Fibroblast of villous mesenchyme (primary cell): ENCODE measurements around the genes GRIP1 and SLC35E3.

DNA sequence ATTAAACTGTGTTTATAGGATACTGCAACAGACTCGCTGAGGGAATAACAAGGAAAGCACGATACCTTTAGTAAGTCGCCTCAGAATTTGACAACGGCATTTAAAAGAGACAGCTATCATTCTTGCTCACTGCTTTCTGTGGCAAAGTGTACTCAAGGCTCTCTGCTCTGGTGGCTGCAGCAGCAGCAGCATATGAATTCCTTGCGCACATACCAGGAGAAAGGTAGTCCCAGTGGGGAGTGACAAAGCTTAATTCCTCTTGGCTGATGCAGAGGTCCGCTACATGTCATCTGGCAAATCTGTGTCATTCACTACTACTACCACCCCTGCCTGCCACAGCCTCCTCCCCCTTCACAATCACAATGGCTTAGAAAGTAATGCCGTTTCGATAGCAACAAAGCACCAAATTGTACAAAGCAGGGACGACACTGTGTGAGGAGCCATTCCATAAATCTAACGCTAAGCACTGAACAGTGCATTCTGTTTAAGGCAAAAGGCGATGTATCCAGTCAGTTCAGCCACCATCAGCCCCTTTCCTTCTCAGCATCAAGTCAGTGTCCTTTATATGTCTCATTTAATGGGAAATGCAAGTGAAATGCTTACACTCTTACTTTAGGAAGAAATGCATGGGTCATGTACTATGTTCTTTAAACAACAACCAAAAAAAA is at the start of gene GRIP1:
Gene GRIP1 (minus strand): TSS at position 292 of the 668 bp plus-strand sequence.
- CAGE, long polyA plus RNA = no peak

DNA sequence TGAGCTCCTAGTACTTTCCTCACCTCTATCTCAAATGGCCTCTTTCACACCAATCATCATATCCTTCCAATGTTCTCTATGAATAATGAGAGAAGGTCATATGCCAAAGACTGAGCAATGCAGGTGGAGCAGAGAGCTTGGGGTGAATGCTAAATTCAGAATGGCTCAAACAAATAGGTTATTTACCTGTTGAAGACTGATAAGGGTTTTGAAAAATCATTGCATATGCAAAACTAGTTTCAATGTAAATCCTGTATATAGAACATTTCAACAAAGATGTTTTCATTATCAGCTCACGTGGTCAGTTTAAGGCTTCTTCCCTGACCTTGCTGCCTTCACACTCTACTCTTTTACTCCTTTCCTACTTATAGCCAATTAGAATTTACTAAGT is 230.3 kb upstream of the GRIP1 start:
- CAGE, long polyA plus RNA = no peak

GRCh38 chr12:66929526-66930061 is 250.7 kb upstream of the GRIP1 start:
- CAGE, long polyA plus RNA = no peak

DNA sequence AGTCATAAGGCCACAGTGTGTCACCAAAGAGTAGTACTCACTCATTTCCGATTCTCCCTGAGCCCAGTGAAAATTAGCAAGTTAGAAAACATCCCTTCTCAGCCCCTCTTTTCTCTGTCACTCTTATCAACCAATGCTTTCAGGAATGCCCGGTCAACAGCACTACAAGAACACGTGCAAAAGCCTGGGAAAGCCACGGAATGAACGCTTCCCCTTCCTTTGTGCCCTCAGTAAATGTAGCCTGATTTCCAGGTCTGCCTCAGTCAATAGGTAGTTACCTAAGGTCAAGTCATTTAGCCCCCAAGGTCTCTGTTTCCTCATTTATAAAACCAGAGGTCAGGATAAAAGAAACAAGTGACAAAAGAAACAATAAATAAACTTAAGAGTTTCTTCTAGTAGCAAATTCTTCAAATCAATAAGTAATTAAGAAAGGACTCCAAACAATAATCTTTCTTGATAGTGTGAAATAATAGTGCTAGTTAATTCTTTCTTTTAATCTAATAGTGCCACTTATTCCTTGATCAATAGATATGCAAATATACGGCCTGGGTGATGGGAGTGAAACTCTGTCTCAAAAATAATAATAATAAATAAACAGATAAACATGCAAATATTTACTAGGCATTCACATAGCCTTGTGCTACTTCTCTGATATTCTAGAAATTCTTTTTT is 281.3 kb upstream of the CAND1 start:
- CAGE, long polyA plus RNA = no peak

DNA sequence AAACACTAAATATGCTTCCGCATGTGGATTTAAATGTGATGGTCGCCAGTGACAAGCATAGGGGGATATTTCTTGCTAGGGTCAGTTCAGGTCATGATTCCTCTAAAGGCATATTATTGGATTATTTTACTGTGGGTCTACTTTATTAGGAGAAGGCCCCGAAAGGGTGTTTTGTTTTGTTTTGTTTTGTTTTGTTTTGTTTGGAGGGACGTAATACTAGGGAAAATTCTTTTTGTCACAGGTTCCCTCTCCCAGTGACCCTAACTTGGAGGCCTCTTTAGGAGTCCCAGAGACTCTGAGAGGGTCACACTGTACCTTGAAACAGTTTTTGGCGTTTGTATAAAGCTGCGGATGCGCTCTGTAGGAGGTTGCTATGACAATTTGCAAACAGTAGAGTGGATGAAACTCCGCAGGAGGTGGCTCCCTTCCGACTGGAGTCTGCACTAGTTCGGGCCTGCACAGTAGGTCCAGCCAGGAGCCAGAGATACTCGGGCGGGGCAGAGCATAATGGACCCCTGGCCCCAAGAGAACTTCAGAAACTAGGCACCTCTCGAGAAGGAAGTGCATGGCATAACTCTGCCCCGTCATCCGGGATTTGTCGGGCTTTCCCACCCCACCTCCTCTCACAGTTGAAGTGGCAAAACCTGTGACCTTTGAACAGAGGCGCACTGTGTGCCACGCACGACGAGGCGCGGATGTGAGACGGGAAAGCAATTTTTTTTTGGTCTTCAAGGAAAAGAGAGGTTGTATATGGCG is 1.3 kb upstream of the DYRK2 start:
- CAGE, long polyA plus RNA = no peak

- CAGE, long polyA plus RNA = no peak
Observed at GRCh38 chr12:67648858-67649460, 414 bp downstream of the DYRK2 start.

DNA sequence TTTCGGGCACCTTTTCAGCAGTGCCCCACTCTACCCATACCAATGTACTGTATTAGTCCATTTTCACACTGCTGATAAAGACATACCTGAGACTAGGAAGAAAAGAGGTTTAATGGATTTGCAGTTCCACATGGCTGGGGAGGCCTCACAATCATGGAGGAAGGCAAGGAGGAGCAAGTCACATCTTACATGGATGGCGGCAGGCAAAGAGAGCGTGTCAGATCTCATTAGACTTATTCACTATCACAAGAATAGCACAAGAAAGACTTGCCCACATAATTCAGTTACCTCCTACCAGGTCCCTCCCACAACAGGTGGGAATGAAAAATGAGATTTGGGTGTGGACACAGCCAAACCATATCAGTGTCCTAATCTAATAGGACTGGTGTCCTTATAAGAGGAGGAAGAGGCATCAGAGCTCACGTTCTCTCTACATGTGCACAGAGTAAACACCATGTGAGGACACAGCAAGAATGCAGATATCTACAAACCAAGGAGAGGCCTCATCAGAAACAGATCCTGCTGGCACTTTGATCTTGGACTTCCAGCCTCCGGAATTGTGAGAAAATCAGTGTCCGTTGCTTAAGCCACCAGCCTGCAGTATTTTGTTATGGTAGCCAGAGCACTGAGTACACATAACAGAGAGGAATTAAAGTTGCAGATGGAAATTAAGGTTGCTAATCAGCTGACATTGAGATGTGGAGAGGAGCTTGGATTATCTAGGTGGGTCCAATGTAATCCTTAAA is 25.9 kb downstream of the DYRK2 start:
- CAGE, long polyA plus RNA = no peak

- CAGE, long polyA plus RNA = no peak
Observed at GRCh38 chr12:67698373-67698964, 49.9 kb downstream of the DYRK2 start.

GRCh38 chr12:67988535-67989124 is 170.9 kb downstream of the IFNG start:
- CAGE, long polyA plus RNA = no peak

GRCh38 chr12:68420552-68421086 is 88.5 kb upstream of the MDM1 start:
- CAGE, long polyA plus RNA = no peak

- CAGE, long polyA plus RNA = no peak
Observed at GRCh38 chr12:68617243-68617990, 6.7 kb downstream of the RAP1B start.

DNA sequence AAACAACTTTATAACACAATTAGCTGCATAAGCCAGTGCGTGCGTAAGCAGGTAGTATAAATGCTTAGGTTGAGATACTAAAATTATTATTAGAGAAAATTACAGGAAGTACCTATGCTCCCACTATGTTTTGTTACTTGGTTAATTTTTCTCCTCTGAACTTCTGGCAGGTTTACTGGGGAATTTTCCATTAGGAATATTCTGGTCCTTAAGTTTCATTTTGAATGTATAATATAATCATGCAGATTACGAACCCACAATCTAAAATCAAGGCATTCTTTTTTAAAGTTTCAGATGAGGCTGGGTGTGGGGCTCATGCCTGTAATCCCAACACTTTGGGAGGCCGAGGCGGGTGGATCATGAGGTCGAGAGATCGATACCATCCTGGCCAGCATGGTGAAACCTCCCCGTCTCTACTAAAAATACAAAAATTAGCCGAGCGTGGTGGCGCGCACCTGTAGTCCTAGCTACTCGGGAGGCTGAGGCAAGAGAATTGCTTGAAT is 14.7 kb downstream of the RAP1B start:
- CAGE, long polyA plus RNA = no peak

DNA sequence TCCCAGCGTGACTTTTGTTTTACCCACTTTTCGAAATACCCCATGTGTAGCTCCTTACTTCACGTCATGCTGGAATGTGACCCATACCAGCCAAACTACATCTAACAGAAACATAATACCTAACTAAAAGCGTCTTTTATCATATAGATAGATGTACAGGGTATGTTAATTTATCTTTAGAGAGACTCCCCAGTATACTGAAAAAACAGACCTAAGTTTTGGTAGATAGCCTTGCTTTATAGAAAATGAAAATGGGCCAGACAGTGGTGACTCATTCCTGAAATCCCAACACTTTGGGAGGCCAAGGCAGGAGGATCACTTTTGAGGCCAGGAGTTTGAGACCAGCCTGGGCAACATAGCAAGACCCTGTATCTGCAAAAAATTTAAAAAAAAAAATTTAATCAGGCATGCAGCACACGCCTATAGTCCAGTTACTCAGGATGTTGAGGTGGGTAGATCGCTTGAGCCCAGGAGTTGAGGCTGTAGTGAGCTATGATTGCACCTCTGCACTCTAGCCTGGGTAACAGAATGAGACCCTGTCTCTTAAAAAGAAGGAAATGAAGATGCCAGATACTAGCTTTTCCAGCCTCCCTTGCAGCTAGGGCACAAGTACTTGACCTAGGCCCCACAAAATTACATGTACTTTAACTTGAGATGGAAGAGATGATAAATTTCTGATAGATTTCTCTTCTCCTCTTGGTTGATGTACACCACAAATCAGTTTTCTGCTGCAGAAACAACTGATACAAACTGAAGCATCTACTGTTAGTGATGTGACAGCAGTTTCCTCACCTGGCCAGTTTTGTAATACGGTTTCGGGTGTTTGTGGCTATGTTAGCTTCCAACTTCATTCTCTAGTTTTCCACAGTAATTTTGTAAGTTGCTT is 17.1 kb downstream of the RAP1B start:
- CAGE, long polyA plus RNA = no peak

DNA sequence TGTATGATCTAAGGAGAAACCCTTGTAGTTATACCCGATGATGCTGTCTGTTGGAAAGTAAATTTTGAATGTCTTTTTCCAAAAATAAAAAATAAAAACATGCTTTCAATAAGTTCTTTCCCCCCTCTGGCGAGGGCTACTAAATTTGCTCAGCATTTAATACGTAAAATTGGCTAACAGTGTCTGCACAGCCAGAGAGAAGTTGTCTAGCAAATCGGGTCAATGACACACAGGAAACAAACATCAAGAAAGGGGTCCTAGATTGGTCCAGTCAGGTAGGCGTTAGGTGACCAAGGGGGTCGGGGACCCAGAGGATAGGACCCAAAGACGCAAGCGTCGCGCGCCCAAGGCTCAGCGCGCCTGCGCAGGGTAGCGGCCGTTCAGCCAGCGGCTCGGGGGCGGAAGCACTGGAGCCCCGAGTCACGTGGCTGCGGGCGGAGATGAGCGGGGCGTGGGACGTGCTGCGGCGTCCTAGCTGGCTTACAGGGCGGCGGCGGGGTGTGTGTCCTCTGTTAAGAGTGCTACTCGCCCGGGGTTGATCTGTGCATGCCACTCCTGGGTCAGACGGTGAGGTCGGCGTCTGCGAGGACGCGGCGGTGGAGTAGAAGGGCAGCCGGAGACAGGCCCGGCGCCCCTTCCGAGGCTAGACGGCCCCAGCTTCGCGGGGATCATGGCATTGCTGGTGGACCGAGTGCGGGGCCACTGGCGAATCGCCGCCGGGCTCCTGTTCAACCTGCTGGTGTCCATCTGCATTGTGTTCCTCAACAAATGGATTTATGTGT is at the start of gene SLC35E3:
Gene SLC35E3 (plus strand): TSS at position 469 of the 782 bp plus-strand sequence.
- CAGE, long polyA plus RNA = no peak

- CAGE, long polyA plus RNA = no peak
Observed at GRCh38 chr12:68842911-68843406, 35.0 kb downstream of the MDM2 start.

DNA sequence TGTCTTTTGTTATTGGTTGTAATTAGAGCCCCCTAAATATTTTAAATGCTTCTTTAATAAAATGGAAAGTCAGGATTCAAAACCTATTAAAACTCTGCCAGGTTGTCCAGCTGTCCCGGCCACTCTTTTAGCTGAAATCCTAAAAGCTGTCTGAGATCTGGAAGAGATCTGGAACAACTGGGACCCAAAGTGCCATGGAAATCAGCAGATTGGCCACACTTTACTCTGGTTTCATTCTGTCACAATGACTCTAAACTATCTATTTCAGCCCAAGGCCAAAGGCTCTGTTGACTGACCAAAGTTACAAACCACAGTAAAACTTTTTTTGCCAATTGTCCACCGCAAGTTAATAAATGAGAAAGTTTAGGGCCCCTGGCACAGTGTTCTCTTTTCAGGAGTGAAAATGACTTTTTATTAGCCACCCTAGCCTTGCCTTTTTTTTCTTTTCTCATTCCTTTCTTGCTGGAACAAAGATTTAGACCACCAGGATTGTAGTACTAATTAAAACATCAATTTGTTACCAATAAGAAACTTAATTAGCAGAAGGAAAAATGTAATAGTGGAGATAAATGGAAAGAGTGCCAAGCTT is 113.4 kb upstream of the CPM start:
- CAGE, long polyA plus RNA = no peak

DNA sequence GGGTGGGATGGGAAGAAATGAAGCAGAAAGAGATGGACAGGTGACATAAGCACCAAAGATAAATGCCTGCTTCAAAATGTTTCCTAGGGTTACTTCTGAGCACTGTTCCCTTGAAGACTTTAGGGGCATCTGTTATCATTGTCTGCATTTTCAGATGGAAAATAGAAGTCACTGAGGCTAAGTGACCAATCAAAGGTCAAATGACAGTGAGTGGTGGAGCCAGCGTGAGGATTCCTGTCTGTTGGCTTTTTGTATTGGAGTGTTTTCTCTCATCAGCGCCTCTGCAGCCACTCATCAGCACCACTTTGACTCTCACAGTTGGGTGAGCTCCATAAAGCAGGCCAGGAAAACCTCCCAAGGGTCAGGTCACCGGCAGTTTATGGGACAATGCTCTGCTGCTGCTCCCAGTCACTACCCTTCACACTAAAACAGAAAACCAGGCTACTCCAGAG is 133.5 kb upstream of the CPM start:
- CAGE, long polyA plus RNA = no peak

DNA sequence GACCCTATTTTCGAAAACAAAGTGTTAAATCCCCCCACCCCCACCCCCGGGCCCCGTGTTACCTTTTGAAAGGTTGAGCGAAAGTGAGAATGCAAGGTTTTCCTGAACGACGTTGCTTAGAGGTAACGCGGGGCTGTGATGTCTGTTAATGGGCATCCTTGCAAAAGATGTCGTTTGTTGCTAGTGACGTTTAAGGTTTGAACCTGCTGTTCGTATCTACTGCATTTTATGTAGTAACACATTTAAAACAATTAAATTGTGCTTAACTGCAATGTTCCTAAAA is 1.2 kb downstream of the CPSF6 start:
- CAGE, long polyA plus RNA = no peak

- CAGE, long polyA plus RNA = no peak
Observed at GRCh38 chr12:69250968-69251616, 11.7 kb downstream of the CPSF6 start.

GRCh38 chr12:70535678-70536459 is 101.4 kb downstream of the PTPRB start:
- CAGE, long polyA plus RNA = no peak